Vermiform appendix (tissue), 1 donor: ENCODE measurements around the gene IGFBP2.

DNA sequence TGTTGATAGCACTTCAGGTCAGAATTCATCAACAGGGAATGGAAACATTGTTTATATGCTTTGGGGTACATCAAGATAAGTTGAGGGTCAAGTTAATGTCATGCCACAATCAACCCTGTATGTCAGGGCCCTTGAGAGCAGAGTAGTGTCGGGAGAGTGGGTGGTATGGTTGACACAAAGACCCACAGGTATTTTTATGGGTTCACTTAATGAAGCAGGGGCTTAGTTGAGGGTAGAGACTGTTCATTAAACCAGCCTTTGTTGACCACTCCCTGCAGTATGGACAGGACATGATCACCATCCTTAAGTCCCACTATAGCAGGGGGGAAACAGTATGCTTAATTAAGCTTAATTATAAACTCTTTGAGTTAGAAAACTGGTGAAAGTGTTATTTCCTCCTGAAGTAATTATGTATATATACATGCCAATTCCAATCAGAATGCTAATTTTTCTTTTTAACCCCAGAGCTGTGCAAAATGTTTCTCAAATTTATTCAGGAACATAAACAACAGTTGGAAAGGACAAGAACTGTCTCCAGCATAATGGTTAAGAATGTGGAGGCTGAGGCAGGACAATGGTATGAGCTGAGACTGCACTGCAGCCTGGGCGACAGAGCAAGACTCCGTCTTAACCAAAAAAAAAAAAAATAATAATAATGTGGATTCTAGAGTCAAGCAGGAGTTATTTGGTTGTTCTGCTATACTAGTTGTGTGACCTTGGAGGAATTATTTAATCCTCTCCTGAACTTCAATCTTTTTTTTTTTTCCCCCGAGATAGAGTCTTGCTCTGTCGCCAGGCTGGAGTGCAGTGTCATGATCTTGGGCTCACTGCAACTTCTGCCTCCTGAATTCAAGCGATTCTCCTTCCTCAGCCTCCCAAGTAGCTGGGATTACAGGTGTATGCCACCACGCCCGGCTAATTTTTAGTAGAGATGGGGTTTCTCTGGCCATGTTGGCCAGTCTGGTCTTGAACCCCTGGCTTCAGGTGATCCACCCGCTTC, 6.0 kb downstream of the RPL37A start:
- PRO-cap, result no peak

DNA sequence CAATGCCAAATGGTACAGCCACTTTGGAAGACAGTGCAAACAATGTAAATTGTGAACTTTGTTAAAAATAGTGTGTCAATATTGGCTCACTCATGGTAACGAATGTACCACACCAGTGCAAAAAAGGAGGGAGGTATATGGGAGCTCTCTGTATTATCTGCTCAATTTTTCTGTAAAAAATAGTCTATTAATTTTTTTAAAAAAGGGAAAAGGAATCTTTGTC, 61.6 kb upstream of the IGFBP2 start:
- PRO-cap, result no peak

GRCh38 chr2:216632956-216633531, at the start of gene IGFBP2:
Gene IGFBP2, plus strand, starts transcription at chr2:216633420.
- PRO-cap, result bidirectional peak, plus-strand start at chr2:216633420, minus-strand start at chr2:216633314

DNA sequence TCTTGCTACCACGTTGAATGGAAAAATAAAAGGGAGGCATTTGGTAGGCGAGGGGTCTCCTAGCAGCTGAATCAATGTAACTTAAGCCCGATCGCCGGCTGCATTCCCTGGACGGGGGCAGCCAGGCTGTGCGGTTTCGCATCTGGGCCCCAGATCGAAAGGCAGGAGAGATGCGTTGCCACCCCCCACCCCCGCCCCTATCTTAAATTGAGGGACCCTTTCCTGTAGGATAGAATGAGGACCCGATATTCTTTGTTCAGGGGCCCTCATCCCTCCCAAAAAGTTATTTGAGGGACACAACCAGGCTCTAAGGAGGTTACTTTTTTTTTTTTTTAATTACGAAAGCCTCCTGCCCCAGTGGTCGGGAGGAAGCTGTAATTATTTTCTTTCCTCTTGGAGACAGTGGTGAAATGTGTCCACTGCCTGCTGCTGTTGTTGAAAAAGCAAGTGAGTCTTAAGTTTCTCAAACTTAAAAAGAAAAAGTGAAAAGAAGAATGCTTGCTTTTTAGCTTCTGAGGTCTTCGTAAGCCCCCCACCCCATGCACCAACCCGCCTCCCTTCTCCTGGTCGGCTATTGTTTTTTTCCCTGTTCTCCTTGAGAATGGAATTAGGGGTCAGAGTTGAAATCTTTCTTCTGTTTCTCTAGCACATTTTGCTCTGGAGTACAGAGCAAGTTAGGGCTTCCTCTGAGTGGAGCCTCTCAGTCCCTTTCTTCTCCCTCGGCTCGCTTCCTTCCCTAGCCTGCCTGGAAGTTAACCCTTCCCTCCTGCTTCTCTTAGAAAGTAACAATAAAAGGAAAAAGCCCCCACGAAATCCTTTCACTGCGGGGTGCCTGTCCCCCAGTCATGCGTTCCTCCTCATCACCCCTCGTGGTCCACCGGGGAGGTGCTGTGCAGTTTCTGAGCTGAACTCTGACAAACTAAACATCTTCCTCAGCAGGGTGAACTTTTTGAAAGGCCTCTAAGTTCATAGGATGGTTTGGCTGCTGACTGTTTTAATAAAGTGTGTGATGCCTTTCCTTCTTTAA, 1.7 kb downstream of the IGFBP2 start:
- PRO-cap, result no peak

- PRO-cap, result no peak
These were observed 79.1 kb upstream of the IGFBP5 start for GRCh38 chr2:216774248-216775043.

GRCh38 chr2:216829715-216829899, 30.3 kb downstream of the TNP1 start:
- PRO-cap, result no peak

DNA sequence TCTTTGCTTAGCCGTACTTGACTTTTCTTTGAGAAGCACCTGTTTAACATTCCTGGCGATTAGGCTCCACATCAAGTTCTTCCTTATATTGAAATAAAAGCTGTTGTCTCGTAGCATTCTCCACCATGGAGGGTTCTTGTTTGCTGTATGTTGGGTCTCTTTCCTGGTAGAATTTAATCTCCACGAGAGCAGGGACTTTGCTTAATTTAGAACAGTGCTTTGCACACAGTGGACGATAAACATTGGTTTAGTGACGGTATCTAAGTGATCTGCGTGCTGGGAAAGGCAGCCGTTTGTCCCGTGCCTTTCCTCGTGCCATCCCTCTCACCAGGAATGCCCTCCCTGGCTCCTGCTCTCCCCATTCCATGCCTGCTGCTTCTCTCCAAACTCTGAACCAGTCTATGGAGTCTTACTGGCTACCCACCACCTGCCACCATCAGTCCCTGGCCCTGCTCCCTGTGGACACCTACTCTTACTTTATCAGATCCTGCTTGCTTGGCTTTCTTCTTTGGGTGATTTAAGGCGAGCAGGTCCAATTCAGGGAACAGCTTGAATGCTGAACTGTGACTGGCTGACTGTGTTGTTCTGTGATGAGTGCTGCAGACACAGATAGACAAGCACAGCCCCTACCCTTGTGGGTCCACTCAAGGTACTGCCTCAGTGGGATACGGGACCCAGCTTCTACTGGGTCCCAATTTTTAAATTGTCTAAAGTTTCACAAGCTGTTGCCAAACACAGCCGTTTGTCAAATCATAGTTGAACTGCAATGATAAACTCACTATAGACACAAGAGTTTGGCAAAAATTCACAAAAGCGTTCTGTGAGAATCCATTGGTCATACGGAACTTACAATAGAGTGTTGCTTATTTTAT, 27.4 kb upstream of the TNP1 start:
- PRO-cap, result no peak

GRCh38 chr2:217105693-217106179, 245.9 kb upstream of the TNP1 start:
- PRO-cap, result no peak

DNA sequence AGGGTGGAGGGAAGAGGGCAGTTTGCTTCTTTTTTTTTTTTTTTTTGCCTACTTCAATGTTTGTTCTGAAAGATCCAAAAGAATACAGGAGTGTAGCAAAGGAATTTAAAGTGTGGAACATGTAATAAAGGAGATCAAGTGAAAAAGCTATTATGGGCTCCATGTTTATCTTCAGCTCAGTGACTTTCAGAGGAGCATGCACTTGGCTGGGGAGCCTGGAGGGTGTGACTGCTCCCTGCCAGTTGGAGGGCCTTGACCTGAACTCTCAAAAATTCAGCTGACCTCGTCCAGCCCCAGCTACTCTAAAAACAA, 501.2 kb upstream of the TNP1 start:
- PRO-cap, result no peak

GRCh38 chr2:217740106-217740620, 262.6 kb downstream of the TNS1 start:
- PRO-cap, result no peak

GRCh38 chr2:217841301-217841501, 161.6 kb downstream of the TNS1 start:
- PRO-cap, result no peak

- PRO-cap, result no peak
These were observed 161.2 kb downstream of the TNS1 start for GRCh38 chr2:217841661-217841955.

DNA sequence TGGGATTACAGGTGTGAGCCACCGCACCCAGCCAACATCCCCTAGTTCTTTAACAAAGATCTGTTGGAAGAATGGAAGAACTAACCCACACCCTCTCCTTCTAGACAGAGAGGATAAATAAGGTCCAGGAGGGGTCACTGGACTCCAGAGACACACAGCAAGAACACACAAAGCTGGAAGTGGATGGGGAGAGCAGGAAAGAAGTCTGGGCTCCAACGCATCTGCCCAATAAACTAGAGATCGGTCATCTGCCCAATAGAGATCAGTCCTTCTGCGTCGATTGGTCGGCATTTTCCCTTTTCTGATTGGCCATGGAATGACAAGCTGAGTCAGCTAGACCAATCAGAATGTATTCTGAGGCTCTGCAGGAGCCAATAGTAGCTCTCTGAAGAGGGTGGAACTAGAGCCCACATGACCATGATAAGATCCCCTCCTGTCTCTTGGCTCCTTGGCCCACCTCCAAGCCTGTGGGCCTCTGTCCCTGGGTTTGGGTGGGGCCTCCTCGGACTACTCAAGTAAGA, 115.2 kb downstream of the TNS1 start:
- PRO-cap, result no peak

GRCh38 chr2:217911192-217911969, 91.4 kb downstream of the TNS1 start:
- PRO-cap, result no peak

DNA sequence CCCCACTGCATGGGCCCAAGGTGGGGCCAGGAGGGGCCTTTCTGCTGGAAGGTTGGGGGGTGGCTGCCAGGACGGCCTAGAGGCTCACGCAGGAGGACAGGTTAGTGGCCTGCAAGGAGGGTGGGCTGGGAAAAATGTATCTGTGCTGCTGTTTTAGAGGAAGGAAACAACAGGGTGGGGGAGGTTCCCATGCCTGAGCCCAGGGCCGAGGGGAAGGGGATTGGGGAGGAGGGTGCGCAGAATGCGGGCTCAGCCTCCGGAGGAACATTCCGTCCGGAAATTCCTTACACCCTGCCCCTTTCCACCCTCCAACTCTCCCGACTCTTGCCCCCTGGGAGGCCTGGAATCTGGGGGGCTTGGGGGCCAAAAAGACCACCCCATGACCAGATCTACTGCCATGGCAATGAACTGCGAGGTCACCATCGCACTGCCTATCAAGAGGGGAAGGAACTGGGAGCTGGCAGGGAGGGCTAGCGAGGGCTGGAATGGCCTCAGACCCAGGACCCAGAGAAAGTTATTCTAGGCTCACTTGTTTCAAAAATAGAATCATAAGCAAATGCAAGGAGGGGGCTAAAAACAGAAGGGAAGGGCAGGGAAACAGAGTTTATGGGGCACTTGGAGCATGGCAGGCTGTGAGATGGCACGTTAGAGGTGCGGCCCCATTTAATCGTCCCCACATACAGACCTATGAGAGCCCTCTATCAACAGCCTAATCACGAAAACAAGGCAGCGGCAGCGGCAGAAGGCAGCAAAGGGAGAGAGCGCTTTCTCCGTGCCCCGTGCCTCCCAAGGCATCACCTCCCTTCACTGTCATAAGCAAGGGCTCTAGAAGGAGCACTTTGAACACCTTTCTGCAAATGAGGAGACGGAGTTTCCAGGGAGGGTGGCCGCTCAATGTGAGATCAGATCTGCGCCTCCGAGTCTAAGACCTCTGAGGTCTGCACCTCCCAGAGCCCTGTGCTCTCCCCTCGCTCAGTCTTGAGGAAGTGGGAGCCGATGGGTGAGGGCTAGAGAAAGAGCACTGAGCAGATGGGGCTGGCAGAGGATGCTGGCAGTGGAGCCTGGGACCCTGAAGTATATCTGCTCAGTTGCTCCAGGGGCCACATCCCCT, 90.3 kb downstream of the TNS1 start:
- PRO-cap, result no peak

DNA sequence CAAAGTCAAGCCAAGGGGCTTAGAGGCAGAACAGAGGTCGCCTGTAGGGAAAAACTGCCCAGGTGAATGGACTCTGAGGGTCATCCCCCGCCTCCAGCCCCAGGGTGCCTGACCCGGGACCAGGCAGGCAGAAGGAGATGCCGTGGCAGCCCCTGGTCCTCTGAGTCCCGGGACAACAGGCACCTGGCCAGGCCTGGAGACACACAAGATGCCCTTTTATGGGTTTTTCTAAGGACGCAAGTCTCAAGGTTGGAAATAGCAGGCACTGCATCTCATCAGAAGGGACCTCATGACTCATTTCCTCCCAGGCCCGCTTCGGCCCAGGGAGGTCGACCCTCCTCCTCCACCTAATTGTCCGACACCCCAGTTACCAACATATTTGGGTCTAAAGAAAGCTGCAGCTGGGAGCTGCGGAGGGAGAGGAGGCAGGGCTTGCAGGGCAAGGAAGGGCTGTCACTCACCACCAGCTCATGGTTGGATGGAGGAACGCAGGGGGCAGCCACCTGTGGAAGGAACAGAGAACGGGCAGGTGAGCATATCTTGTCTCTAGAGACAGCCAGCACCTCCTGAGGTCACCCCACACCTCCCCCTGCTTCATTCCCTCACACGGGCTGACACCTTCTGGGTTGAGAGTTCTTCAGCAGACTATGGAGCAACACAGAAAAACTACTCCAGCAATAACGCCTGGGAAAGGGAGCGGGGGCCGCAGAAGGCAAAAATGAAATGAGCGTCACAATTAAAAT, 82.9 kb downstream of the TNS1 start:
- PRO-cap, result bidirectional peak, plus-strand start at position 378 of the sequence, minus-strand start at position 169 of the sequence

GRCh38 chr2:217931091-217931750, 71.6 kb downstream of the TNS1 start:
- PRO-cap, result no peak

DNA sequence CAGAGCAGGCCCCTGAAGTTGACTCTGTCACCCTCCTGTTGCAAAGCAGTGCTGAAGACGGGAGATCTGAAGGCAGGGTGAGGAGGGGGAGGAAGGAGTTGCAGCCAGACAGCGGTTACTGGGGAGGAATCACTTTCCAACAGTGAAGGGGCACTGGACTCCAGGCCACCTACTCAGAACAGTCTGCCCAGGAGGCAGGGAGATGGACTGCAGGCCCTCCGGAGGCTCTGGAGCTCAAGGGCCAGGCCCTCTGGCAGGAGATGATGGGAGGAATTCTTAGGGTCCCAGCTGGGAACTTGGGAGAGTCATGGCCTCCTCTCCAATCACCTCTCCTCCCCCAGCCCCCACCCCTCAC, 67.7 kb downstream of the TNS1 start:
- PRO-cap, result no peak

GRCh38 chr2:217936663-217937333, 66.0 kb downstream of the TNS1 start:
- PRO-cap, result no peak

DNA sequence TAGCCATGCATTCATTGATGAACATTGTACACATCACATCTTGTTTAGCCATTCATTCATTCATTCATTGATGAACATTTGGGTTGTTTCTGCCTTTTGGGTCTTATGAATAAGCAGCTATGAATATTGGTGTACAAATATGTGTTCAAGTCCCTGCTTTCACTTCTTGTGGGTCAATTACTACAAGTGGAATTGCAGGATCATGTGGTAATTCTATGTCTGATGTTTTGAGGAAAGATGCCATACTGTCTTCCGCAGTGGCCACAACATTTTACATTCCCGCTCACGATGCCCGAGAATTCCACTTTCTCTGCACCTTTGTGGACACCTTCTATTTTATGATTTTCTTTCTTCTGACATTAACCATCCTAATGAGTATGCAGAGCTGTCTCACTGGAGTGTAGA, 9.4 kb upstream of the RUFY4 start:
- PRO-cap, result unidirectional peak, plus-strand start at position 292 of the sequence